Mesenchymal stem cell of Wharton's jelly (primary cell): ENCODE data around the genes FOXJ1 and AANAT.

- CAGE, long polyA plus RNA, result no peak
Measured at GRCh38 chr17:75877701-75878226, 617 bp downstream of the TRIM47 start.

DNA sequence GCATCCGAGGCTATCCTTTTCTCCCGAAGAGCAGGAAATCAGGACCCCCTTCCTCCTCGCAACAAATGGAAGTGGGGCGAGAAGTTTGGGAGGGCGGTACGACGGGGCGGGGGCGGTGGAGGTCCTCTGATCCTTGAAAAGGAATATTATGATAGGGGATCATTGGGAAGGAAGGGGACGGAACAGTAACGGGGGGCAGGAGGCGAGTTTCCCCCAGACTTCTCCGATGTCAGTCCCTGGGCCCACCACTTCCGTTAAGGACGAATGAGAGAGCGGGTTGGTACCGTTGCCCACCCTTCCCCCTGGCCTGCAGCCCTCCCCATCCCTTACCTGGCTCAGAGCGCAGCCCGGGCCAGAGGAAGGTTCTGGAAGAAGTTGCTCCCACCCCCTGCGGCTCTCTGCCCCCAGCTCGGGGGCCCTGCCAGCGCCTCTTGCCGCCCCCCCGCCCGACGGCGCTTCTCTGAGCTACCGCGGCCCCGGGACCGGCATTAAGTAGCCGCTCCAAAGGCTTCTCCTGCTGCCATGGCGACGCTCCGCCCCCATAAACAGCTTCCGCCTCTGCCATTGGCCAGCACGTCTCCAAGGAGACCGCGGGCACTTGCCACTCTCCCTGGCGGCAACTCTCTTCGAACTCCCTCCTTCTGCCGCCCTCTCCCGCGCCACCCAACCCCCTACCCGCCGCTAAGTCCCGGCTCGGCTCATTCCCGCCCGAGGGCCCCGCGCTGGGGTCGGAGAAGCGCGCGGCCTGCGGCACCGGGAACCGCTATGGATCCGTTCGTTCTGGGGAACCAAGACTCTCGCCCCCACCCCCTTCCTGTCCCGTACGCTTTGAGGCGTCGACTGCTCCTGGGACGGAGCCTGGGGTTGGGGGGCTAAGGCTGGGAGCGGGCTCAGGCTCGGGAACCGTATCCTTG lies at the start of gene FOXJ1:
Gene FOXJ1, minus strand, starts transcription at position 462 of the 914 bp plus-strand sequence.
- CAGE, long polyA plus RNA, result no peak

DNA sequence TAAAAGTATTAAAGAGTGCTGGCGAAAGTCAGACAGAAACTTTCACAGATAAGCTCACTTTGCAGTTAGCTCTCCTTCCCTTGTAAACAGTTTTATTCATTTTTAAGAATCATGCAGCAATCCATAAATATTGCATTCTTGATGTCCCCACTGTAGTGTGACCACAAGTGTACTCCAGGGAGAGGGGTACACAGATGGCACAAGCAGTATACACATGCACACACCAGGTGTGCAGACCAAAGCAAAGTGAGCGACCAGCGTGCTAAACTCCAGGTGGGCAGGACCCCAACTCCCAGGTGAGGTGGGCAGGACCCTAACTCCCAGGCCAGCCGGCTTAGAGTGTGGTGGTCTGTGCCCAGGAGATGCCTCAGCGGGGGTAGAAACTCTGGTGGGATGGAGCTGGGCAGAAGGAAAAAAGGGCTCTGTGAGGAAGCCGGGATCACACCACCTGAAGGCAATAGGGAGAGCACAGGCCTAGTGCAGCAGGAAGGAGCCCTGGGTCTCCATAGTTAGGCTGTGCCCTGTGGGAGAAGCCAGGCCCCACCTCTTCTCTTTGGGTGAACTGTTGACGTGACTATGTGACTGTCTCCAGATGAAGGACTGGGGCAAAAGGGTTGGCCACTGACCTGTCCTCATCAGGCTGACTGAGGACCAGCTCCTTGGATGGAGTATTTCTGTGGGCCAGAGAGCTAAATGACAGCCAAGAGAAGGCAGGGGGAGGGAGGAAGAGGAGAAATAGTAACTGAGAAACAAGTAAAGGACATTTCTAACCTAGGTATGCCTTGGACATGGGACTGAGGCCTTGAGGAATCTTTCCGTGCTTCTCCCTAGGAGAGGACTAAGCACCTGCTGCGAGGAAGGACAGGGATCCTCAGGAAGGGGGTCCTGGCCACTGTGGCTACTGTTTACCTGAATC lies 1.6 kb upstream of the FOXJ1 start:
- CAGE, long polyA plus RNA, result no peak

DNA sequence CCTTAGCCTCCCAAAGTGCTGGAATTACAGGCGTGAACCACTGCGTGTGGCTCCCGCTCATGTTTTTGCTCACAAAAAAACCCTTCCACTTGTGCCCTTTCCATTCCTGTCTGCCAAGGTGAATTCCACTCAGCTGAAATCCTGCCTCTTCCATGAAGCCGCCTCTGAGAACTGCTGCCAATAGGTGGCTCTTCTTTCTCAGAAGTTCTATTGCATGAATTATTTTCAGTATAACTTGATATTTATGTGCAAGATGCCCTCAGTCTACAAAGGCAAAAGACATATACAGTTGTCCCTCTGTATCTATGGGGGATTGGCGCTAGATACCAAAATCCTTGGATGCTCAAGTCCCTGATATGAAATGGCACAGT lies 8.1 kb upstream of the RNF157 start:
- CAGE, long polyA plus RNA, result no peak

DNA sequence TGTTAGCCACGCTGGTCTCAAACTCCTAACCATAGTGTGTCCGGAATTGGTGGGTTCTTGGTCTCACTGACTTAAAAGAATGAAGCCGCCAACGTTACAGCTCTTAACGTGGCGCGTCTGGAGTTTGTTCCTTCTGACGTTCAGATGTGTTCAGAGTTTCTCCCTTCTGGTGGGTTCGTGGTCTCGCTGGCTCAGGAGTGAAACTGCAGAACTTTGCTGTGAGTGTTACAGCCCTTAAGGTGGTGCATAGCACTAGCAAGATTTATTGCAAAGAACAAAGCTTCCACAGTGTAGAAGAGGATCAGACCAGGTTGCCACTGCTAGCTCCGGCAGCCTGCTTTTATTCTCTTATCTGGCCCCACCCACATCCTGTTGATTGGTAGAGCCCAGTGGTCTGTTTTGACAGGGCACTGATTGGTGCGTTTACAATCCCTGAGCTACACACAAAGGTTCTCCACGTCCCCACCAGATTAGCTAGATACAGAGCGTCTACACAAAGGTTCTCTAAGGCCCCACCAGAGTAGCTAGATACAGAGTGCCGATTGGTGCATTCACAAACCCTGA lies 8.5 kb upstream of the UBALD2 start:
- CAGE, long polyA plus RNA, result no peak

- CAGE, long polyA plus RNA, result no peak
Measured at GRCh38 chr17:76264348-76265028, 660 bp upstream of the UBALD2 start.

DNA sequence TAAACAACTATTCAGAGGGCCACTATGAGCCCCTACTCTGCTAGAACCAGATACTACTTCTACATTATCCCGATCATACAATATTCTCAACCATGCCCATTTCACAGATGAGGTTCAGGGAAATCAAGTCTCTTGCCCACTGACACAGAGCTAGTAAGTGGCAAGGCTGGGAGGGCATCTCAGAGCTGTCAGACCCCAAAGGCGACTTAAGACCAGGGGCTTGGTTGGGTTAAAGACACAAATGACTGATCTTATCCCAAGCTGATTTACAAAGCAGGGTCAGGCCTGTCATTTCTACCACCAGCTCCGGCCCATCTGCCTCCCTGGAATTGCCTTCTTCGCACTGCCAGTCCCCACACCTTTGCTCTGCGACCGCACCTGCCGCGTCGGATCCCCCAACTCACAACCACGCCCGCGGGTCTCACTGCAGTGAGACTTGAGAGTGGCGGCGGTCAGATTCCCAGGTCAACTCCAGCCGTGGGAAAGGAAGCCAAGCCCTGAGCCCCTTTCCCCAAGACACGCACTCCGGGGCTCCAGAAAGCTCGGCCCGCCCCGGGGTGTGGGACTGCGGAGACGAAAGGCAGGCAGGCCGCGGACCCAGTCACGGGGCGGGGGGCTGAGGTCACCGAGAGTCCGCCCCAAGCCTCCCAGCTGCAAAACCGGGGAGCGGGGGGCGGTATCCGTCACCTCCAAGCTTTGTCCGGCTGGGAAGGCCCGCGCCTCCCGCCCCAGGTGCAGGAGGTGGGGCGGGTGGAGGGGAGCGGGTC lies 831 bp downstream of the PRPSAP1 start:
- CAGE, long polyA plus RNA, result no peak

- CAGE, long polyA plus RNA, result no peak
Measured at GRCh38 chr17:76361795-76362283, 8.1 kb upstream of the PRPSAP1 start.

- CAGE, long polyA plus RNA, result no peak
Measured at GRCh38 chr17:76383316-76383814, 1.0 kb upstream of the SPHK1 start.

- CAGE, long polyA plus RNA, result no peak
Measured at GRCh38 chr17:76387108-76387791, 2.8 kb downstream of the SPHK1 start.

GRCh38 chr17:76398730-76399169 lies 14.3 kb downstream of the SPHK1 start:
- CAGE, long polyA plus RNA, result no peak

DNA sequence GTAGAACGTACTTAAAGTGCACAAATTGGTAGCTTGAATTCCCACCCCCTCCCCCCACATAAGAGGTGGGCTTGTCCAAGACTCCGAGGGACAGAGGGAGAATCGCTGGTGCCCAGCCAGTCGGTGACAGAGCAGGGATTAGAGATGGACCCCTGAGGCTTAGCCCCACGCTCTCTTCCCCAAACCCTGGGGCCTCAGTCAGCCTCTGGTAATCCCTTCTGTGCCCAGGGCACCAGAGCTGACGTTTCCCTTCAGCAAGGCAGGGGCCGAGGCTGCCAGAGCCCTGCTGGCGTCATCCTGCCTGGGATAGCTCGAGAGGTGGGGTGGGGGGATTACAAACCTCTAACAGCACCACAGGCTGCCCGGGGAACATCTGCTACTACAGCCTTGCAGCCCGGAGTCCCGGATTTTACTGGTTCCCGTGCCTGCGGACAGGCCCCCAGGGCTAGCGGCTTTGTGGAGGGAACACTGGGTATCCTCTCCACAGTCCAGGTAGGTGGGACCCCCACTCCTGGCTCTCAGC lies at the start of gene AANAT:
Gene AANAT, plus strand, starts transcription at position 368 of the 523 bp plus-strand sequence.
- CAGE, long polyA plus RNA, result no peak

GRCh38 chr17:76521184-76521586 lies 16.3 kb downstream of the CYGB start:
- CAGE, long polyA plus RNA, result no peak

GRCh38 chr17:76543625-76544395 lies 4.0 kb downstream of the PRCD start:
- CAGE, long polyA plus RNA, result no peak

DNA sequence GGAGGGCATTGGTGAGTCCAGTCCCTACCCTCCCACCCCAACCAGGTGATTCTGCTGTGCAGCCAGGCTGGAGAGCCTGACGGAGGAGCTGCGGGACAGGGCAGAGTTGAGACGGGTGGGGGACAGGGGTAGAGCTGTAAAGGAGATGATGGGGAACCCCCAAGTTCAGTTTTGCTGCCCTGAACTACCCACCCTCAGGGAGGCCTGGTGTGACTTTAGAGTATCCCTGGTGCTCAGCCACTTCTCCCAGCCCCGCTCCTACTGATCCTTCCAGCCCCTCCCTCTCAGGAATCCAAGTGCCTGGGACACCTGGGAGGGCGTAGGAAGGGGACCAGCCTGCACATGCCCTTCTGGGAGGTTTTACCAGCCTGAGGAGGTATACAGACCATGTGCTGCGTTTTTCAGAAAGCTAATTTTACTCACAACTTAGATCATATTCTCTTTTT lies 4.2 kb downstream of the ST6GALNAC2 start:
- CAGE, long polyA plus RNA, result no peak

GRCh38 chr17:76584454-76585613 lies 826 bp downstream of the ST6GALNAC2 start:
- CAGE, long polyA plus RNA, result no peak

DNA sequence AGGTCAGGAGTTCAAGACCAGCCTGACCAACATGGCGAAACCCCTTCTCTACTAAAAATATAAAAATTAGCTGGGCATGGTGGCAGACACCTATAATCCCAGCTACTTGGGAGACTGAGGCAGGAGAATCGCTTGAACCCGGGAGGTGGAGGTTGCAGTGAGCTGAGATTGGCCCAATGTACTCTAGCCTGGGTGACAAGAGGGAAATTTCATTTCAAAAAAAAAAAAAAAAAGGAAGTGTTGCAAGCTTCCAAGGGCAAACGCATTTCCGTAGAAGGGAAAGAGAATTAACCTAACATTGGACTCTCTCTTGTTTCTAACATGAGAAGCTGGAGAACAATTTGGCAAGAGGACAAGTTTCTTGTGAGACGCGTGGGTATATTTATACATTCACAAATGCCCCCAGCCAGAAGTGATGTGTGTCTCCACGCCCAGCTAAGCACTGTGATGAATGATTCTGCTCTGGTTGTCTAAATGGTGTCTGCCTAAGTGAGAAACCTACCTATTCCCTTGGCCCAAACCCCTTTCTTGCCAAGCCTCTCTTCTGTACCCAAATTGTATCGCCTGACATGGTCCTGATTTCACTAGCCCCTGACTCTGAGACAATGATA lies 14.0 kb upstream of the ST6GALNAC2 start:
- CAGE, long polyA plus RNA, result no peak

DNA sequence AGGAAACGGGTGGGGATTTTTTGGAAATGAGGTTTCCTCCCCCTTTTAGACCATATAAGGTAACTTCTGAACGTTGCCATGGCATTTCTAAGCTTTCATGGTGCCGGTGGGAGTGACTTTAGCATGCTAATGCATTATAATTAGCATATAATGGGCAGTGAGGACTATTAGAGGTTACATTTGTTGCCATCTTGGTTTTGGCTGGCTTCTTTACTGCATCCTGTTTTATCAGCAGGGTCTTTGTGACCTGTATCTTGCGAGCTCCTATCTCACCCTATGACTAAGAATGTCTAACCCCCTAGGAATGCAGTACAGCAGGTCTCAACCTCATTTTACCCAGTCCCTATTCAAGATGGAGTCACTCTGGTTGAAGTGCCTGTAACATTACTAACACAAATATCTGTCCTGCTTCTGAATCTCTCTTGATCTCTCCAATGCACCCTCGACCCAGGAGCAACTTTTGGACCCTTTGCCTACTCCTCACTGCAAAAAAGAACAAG lies 16.2 kb upstream of the ST6GALNAC2 start:
- CAGE, long polyA plus RNA, result no peak

DNA sequence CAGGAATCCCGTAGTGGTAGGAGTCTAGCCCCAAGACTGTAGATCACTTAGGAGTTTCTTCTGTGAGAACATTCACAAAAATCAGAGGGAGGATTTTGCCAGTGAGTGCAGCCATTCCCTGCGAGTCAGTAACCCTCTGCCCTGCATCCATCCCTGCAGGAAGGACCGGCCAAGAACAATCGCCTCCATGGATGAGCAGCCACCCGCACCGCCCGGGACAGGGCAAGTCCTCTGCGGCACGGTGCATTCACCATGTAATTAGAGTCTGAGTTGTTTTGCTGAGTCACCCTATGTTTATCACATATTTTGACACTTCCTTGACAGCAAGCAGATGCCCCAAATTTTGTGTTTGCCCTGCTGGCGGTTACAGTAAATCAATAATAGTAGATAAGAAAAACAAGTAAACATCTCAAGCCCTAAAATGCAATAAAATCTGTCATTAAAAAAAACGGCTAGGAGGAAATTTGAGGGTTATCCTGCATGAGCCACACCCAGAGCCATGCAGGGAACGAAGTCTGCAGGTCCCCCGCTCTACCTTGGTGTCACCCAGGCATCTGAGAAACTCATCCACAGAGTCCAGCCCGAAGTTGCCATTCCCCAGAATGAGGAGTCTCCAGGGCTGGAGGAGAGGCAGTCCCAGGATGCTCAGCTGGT lies 16.3 kb upstream of the ST6GALNAC1 start:
- CAGE, long polyA plus RNA, result no peak

- CAGE, long polyA plus RNA, result no peak
Measured at GRCh38 chr17:76725304-76725840, 1.0 kb downstream of the JMJD6 start.